Body of pancreas (tissue), 2 donors: Measurements from ENCODE around the genes HYAL1 and CISH.

GRCh38 chr3:49164941-49166158 lies 781 bp downstream of the CCDC71 start:
- PRO-cap: no peak
- RAMPAGE, long total RNA, 2 experiments: no peak in any of the 2 experiments

DNA sequence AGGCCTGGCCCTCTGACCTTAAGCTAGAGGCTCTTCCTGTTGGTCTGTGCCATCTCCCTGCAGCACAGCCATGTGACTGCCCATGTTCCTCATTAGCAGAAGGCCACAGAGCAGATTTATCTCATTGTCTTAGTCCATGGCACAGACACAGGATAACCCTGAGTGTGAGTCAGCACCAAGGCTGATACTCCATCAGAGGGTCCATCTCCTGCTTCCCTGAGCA lies 34.2 kb upstream of the BSN start:
- PRO-cap: no peak
- RAMPAGE, long total RNA, 2 experiments: no peak in any of the 2 experiments

DNA sequence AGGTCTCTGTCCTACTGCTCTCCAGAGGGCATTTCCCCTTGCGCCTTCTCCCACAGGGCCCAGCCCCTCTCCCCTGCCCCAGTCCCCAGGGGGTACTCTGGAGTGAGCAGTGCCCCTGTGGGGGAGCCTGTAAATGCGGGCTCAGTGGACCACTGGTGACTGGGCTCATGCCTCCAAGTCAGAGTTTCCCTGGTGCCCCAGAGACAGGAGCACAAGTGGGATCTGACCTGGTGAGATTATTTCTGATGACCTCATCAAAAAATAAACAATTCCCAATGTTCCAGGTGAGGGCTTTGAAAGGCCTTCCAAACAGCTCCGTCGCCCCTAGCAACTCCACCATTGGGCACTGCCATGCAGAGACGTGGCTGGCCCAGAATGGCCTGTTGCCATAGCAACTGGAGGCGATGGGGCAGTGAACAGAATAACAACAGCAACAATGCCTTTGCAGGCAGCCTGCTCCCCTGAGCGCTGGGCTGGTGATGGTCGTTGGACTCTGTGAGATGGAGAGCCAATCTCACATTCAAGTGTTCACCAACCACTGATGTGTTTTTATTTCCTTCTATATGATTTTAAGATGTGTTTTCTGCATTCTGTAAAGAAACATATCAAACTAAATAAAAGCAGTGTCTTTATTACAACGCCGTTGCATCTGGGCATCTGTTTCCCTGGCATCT lies 19.2 kb upstream of the BSN start:
- PRO-cap: no peak
- RAMPAGE, long total RNA, 2 experiments: no peak in any of the 2 experiments

- PRO-cap: no peak
- RAMPAGE, long total RNA, 2 experiments: no peak in any of the 2 experiments
Observed at GRCh38 chr3:49603134-49603620, 48.9 kb downstream of the BSN start.

DNA sequence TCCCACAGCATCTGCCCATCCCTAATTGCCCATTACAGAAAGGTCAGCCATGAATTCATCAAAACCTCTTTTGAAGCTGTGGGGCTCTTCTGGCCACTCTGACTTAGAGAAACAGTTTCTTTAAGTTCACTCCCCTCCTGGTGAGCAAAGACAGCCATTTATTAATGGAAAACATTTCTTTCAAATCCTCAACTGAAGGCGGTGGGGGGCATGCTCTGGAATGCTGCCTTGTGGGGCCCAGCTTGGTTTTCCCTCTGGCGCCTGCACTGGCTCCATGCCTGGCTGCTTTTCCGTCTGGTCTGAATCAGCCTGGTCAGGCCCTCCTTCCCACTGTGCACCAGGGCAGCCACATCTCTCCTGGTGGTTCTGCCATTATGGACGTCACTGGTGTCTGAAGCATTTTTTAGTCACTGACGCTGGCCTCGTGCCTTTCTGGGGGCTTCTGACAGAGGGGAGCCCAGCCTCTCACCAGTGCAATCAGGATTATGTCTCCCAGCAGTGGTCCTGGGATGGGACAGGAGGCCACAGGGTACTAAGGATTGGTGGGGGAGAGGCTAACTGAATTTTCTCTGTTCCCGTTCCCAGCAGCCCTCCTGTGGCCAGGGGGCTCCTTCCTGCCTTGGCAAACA lies 57.7 kb upstream of the APEH start:
- PRO-cap: no peak
- RAMPAGE, long total RNA, 2 experiments: no peak in any of the 2 experiments

DNA sequence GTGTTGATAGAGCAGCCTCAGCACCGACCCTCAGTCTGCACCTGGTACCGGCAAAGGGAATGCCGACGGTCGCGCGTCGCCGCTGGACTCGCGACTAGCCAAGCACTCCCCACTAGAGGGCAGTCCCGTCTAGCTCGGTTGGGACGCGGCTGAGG lies 561 bp upstream of the INKA1 start:
- PRO-cap: no peak
- RAMPAGE, long total RNA, 2 experiments: no peak in any of the 2 experiments

- PRO-cap: no peak
- RAMPAGE, long total RNA, 2 experiments: no peak in any of the 2 experiments
Observed at GRCh38 chr3:49983229-49984009, 43.5 kb downstream of the RBM6 start.

- PRO-cap: no peak
- RAMPAGE, long total RNA, 2 experiments: no peak in any of the 2 experiments
Observed at GRCh38 chr3:50100760-50101329, 12.1 kb downstream of the RBM5 start.

DNA sequence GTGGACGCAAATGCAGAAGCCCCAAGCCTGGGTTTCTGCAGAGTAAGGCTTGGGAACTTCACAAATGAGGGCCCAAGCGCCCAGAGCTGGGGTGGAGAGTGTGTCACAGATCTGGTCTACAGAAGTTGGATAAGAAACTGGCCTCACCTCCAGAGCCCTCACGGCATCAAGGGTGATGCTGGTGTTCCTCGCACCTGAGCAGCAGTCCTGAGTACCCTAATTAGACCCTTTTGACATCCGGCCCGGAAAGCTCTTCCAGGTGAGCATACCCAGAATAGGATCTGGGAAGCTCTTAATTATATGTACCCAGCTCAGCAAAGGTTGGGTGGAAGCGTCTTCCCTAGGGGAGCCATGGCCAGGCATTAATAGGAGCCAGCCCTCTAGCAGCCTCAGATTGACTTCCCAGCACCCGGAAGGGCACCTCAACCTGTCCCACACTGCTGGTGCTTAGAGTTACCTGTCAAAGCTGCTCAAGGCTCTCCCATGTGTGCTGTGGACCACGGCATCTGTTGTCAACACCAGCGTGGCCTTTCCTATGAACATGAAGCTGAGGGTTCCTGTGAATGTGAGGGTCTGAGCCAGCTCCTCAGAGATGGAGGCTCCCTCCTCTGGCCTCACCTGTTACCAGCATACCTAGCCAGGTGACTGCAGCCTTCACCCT lies 31.9 kb downstream of the RBM5 start:
- PRO-cap: no peak
- RAMPAGE, long total RNA, 2 experiments: no peak in any of the 2 experiments

- PRO-cap: no peak
- RAMPAGE, long total RNA, 2 experiments: no peak in any of the 2 experiments
Observed at GRCh38 chr3:50156685-50157742, 1.9 kb downstream of the SEMA3F start.

- PRO-cap: no peak
- RAMPAGE, long total RNA, 2 experiments: no peak in any of the 2 experiments
Observed at GRCh38 chr3:50165196-50165921, 10.2 kb downstream of the SEMA3F start.

GRCh38 chr3:50248244-50248736 lies 12.3 kb downstream of the GNAI2 start:
- PRO-cap: no peak
- RAMPAGE, long total RNA, 2 experiments: no peak in any of the 2 experiments

DNA sequence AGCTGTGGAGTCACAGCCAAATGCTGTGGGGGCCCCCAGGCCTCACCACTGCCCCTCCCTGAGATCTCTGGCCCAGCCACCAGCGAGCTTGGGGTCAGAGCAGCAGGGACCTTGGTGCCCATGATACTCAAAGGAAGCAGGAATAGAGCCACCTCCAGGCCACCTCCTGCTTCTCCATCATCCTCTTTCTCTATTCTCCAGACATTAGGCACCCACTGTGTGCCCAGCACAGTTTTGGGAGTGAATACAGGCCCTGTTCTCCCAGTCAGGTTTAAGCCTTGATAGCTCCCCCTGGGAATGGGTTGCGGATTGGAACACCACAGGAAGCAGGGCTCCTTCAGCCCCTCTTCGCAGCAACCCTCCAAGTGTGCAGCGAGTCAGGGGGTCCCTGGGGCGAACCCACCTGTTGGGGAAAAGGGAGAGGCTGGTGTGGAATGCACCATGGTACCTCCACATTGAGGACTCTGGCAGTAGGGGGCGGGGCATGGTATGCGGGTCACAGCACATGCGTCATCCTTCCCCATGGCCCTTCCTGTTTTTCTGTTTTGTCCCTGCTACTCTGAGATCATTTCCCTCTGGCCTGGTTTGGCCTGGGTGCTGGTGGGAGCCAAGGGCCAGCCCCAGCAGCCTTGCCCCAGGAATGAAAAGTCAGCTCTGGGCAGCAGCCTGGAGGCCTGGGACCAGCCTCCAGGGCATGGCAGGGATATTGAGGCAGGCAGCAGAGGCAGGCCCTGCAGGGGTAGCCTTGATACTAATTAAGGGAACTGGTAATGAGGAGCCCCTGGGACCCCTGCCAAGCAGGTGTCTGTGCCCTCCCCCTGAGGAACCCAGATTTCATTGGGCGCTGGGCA lies 14.2 kb upstream of the SEMA3B start:
- PRO-cap: no peak
- RAMPAGE, long total RNA, 2 experiments: no peak in any of the 2 experiments

- PRO-cap: unidirectional peak, minus-strand start at chr3:50303573
- RAMPAGE, long total RNA, 2 experiments: start-site peak on the minus strand in 1 of 2 experiments, at chr3:50303572-50303578 at its widest, 25 reads per replicate
Observed at GRCh38 chr3:50302832-50304005, at the start of gene HYAL1. HYAL1 (minus strand) TSS chr3:50303574.

GRCh38 chr3:50321619-50322316 lies 777 bp downstream of the HYAL2 start:
- PRO-cap: unidirectional peak, plus-strand start at chr3:50322109
- RAMPAGE, long total RNA, 2 experiments: no peak in any of the 2 experiments

DNA sequence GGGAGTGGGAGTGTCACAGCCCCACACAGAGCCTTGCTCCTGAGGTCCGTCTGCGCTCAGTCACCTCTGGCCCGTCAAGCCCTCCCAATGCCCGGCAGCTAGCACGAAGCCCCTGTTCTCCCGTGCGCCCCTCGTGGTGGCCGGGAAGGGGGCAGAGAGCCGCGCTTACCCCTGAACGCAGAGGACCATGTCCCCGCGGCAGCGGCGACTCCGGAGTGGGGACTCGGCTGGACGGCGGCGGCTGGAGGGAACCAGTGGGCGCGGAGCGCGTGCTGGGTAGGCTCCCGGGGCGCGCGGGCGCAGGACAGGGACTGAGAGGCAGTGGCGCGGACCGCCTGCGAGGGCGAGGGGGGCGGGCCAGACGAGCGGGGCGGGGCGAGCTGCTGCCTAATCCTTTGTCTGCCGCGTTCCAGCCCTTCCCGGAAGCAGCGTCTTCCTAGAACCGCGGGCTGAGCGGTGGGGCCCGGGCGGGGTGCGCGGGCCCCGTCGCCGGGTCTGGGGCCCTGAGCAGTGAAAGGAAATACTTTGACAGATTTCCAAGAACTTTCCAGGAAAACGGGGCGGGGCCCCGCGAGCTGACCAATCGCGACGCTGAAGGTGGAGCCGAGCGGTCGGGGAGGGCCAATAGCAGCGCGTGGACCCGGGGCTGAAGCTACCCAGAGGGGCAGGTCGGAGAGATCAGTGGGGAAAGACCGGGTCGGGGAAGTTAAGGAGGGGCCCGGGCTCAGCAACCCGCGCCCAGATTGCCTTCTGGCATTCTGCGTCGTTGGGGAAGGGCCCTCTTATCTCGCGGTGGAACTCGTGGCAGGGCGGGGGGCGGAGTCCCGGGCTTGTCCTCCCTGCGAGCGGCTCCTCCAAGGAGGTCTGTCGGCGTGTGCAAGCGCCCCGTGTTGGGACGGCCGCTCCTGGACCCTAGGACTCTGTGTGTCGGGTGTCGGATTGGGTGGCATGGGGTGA lies at the start of gene CISH:
TSS of gene CISH (minus strand) at position 313 of the 957 bp plus-strand sequence.
- PRO-cap: bidirectional peak, plus-strand start at position 675 of the sequence, minus-strand start at position 313 of the sequence; bidirectional peak, plus-strand start at position 863 of the sequence, minus-strand start at position 760 of the sequence
- RAMPAGE, long total RNA, 2 experiments: start-site peak on the plus strand in 1 of 2 experiments, centred at position 774 of the sequence, 25 reads per replicate; start-site peak on the minus strand in 2 of 2 experiments, centred at positions 287 to 310 of the sequence, 18 to 26 reads per replicate

DNA sequence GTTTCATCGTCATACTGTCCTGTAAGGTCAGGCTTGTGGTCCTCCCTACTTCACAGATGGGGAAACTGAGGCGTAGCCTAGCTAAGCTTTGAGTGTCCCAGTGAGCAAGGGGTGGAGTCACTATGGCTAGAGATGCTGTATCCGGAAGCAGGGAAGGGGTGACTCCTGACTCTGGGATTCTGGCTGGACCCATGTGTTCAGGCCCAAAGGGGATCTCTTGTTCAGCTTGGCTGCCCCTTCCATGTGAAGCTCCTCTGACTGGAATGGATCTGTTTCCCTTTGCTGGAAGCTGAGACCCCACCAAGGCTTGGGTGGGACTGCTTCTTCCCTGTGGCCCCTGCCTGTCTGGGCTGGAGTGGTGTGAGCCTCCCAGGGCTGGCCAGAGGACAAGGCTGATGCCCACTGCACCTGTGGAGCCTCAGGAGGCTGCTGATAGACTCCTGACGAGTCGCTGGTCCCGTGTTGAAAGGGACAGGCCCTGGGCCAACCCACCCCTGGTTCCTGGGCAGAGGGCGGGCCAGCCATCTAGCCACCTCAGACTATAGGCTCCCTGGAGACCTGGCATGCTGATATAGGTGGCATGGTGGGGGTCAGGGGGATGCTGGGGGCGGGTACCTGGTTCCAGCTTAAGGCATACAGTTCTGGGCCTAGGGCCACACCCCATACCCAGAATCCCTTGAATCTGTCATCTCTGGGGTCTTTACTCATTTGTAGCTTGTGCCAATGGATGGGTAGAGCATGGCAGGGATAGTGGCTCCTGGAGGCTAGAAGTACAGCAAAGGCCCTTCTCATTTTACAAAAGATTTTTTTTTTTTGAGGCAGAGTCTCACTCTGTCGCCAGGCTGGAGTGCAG lies 1.2 kb downstream of the MAPKAPK3 start:
- PRO-cap: no peak
- RAMPAGE, long total RNA, 2 experiments: no peak in any of the 2 experiments

DNA sequence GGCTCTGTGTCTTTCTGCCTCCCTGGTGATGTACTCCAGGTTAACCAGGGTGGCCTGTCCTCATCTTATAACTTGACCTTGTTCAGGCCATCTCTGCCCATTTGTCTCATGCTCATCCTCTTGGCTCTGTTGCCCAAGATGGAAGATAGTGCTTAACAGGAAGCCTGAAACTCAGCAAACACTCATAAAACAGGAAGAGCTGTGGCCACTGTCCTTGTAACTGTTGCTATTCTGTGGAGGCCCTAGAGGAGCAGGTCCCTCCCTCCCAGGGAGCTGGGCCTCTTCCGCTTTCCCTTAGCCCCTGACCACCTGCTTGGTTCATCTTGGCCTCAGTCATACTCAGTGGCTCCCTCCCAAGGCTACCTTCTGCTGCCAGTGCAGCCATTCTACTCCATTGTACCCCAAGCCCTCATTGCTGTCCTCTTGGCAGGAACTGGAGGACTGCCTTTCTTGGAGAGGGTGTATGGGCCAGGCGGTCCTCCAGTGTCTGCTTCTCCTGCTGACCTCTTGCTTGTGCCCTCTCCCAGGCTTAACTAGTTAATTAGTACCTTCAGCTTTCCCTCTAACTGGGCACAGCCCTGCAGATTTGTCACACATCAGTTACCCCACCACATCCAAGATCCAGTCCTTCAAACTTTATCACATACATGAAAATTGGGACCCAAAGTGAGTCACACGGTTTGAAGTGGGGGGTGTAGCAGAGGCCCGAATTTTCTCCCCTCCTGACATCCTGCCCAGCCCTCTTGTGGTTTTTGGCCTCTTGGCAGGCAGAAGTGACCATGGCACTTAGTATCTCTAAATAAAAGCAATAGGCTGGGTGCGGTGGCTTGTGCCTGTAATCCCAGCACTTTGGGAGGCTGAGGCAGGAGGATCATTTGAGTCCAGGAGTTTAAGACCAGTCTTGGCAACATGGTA lies 3.7 kb downstream of the MAPKAPK3 start:
- PRO-cap: no peak
- RAMPAGE, long total RNA, 2 experiments: no peak in any of the 2 experiments

- PRO-cap: no peak
- RAMPAGE, long total RNA, 2 experiments: no peak in any of the 2 experiments
Observed at GRCh38 chr3:51024533-51025204, 349.9 kb downstream of the DOCK3 start.

GRCh38 chr3:51630505-51631048 lies 40.5 kb upstream of the TEX264 start:
- PRO-cap: no peak
- RAMPAGE, long total RNA, 2 experiments: no peak in any of the 2 experiments